Measurements from ENCODE around the genes C1orf174 and HES3.

- PRO-cap: bidirectional peak, plus-strand start at chr1:3900406, minus-strand start at chr1:3900258
These were observed at the start of gene C1orf174 for GRCh38 chr1:3899265-3900554. Gene C1orf174, minus strand, starts transcription at chr1:3900272.

DNA sequence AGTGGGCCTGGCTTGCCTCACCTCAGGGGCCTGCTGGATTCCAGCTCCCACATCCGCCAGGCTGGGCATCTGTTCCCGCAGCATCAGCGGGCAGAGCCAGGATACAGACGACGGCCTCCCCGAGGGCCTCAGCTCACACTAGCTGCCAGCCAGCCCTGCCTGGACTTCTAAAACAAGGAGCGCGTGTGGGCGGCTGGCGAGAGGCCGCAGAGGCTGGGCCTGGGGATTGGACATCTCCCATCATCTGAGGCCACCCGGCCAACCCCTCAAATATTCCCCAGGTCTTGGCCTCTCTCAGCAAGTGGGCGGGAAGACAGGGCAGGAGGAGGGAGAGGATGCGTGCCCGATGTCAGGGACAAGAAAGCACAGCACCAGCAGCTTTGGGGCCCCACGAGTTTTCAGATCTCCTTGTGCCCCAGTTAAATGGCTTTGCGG lies 208.8 kb upstream of the C1orf174 start:
- PRO-cap: no peak

DNA sequence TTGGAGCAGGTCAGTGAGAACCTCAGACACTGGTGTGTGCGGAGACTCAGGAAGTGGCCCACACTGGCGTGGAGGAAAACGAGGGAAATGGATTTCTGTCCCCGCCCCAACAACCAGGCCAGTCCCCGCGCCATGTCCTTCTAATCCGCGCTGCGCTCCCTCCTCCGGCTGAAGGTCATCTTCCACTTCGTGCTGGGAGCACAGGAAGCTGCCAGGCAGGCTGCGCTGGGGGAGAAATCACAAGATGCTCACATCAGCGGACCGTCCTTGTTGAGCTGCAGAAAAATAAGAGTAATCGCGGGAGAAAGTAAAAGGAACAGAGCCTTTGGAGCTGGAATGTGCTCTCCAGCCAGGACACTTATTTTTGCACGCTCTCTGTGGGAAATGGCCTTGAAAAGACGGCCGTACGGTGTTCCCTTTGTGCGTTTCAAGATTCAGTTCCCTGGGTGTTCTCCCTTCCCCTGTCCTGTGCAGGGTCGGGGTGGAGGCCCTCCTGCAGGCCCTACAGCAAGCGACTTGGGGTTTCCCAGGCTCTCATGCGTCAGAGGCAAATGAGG lies 16.3 kb upstream of the AJAP1 start:
- PRO-cap: no peak

DNA sequence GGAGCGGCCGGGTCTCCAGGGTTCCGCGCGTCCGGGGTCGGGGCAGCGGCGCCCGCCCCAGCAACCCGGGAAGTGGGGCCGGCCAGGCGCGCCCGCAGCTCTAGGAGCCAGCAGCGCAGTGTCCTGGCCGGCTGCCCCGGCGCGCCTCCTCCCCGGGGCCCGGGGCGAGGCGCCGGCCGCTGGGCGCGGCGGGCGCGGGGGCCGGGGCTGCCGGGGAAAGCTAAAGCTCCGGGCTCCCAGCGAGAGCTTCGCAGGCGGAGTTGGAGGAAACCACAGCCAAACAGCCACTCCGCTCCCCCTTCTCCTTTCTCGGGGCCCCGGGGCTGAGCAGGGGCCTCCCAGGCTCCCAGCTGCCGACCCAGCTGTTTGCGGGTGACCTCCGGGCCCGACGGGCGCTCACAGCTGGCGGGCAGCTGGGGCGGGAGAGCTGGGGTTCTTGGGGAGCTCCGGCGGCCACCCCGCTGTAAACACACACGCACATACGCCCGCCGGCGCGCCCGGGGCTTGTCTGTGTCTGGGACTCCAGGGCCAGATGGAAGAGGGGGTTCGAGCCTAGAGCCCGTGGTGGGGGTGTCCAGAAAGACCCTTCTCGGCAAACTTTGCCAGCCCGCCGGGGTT lies 1.3 kb downstream of the AJAP1 start:
- PRO-cap: no peak

DNA sequence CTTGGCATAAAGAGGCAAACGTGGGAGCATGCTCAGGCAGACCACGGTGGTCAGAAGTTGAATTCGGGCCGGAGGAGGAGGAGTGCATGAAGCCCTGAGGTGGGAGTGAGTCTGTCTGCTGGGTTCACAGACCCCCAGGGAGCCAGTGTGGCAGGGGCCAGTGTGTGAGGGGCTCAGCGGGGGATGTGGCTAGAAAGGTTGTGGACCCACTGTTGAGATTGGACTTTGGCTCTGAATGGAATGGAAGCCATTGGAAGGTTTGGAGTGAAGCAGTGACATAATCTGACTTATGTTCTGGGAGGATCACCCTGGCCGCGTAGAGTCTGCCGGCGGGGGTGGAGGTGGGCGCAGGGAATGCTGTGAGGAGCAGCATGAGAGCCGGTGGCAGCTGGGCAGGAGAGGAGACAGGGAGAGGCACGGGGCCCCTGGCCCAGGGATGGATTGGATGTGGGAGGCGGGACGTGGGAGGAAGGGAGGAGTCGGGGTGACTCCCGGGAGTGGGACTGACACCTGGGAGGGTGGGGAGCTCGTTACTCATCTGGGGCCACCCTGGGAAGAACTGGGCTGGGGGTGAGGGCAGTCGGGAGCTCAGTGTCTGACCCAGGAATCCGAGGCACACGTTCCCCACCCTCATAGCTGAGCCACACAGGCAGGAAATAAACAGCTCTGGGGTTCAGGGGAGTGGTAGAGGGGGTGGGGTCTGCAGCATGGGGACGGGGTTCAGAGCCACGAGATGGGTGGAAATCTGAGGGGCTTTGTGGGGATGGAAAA lies 10.4 kb upstream of the KCNAB2 start:
- PRO-cap: no peak

DNA sequence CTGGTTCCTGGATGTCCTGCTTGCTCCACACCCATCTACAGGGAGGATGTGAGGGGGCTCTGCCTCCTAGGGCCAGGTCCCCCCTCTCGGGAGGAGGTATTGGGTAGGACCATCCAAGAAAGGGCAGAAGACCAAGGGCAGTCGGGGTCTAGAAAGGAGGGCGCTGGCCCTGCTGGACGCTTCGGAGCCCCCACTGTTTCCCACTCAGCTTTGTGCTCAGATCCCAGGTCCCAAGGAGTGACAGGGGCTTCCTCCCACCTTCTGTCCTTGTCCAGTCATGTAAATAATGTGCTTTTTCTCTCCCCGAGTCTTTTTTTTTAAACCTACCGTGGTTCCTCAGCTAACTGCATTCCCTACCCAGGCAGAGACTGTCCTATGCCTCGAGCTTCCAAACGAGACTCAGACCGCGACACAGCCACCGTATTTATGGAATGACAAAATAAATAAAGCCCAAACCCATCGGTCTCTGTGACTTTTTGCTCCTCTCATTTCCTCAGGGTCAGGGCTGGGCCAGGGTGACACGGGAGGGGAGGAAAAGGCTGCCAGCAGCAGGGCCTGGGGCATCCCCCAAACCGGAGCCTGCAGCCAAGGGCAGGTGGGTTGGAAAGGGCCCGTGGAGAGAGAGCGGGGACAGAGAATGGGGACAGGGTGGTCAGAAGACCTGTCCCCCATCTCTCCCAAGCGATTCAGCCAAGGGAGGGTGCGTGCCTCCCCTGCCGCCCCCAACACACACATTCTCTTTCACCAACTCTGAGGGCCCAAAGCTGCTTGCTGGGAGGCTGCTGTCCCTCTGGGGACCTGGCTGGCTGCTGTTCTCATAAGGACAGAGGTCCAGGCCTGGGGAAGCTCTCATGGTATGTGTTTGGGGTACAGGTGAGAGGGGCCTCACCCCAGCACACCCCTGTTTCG lies 55.3 kb downstream of the KCNAB2 start:
- PRO-cap: no peak

DNA sequence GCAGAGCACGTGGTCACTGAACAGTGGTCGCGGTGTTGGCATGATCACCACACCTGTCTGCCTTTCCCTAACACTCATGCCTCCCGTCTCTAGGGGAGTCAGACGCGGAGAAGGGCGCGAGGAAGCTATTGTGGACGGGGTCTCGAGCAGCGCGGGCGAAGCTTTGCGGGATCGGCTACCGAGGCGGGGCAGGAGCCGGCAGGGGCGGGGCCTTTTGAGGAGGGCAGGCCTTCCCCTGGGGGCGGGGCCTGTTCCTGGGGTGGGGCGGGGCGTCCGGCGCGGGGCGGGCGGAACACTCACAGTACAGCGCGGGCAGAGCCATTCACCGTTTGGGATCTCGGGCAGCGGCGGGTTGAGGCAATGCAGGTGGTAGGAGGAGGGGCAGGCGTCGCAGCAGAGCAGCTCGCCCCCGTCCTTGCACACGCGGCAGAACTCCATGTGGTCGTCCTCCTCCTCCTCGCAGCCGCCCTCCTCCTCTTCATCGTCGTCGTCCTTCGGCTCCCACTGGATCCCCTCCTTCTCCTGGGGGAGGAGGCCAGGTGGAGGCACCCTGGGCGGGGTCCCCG lies 31.5 kb downstream of the CHD5 start:
- PRO-cap: no peak

GRCh38 chr1:6222248-6223166 lies 13.3 kb downstream of the ICMT start:
- PRO-cap: no peak

DNA sequence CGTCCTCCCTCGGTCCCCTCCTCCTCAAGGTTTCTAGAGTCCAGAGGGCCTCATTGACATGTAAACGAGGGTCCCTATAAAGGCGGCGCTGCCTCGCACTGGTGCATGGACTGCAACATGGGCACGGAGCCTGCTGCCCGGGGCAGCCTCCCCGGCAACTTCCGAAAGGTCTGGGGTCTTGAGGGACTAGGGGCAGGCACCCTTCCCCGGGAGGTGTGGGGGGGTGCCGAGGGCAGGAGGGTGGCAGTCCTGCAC lies at the start of gene HES3:
Gene HES3, plus strand, starts transcription at position 106 of the 255 bp plus-strand sequence.
- PRO-cap: no peak

DNA sequence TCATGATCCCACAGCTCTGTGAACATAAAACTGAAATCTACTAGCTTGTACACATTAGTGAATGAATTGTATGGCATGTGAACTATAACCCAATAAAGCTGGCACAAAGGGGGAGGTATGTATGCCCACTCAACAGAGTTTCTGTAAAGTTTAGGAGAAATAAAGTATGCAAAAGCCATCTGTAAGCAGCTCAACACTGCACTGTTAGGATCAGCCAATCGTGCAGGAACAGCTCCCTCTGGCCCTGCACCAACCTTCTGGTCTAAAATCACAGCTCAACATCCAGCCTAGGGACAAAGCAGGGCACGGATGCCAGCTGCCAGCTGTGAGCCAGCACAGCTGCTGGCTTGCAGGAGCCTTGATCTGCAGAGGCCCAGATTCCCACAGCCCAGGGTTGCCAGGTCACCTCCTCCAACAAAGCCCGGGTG lies 8.7 kb downstream of the ACOT7 start:
- PRO-cap: no peak

DNA sequence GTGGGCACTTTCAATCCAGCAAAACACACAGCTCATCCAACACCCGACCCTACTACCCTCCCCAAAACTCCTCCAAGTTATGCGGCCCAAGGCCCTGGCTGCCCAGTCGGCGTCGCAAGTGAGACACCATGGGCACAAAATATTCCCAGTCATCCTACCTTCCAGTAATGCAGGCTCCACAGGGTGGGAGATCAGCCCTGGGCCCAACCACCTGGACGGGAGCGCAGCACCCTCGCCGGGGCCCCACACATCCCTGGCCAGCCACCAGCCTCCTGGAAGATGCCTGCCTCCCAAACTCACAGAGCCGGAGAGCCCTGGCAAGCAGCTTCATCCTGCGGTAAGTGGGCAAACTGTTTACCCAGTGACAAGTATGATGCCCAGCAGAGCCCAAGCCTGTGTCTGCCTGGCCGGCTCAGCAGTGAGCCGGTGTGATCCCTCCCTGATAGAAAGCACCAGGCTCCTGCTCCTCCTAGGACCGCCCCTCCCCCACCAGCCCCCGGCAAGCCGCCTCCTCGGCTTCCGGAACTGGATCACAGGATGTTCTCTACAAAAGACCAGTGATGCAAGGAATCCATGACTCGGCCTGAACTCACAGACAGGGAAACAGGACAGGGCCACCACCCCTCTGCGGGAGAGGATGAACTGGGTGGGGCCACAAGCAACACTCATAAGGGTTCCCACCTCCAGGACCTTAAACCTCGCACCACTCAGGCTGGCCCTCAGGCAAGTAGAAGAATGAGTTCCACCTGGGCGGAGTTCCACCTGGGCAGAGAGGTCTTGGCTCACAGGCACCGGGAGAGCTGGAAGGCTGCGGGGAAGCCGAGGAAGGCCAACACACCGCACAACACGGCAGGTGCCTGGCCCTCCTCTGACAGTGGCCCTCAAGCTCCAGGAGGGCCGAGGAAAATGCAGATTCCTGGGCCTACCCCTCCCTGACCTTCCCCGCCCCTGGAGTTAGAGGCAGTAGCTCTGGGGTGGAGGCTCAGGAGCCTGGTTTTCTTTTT lies 7.9 kb downstream of the ACOT7 start:
- PRO-cap: no peak

GRCh38 chr1:6470307-6471233 lies 4.6 kb upstream of the TNFRSF25 start:
- PRO-cap: no peak

DNA sequence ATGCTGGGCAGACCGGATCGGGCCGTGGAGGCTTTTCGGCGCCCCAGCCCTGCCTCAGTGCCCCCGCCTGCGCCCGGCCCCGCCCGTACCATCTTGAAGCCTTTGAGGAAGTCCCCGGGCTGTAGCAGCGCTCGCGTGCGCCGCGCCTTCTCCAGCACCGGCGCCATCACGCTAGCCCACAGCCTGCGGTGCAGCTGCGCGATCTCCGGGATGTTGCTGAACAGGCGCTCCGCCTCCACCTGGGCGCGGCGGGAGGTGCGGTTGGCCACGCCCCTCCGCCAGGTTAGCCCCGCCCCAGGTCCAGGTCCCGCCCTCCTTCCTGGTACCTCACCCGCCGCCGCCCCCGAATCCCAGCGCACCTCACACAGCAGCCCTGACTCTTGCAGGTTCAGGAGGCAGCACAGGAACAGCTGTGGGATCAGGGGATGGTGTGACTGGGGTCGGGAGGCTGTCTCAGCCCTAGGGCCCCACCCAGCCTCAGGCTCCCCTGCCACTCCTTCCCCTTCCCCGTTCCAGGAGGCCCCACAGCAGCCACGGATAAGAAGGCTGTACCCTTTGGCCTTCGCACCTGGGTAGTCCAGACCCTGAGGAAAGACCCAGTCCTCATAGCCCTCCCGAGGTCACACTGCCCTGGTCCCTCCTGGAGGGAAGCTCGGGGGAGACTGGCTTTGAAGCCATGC lies 5.6 kb upstream of the TNFRSF25 start:
- PRO-cap: no peak

DNA sequence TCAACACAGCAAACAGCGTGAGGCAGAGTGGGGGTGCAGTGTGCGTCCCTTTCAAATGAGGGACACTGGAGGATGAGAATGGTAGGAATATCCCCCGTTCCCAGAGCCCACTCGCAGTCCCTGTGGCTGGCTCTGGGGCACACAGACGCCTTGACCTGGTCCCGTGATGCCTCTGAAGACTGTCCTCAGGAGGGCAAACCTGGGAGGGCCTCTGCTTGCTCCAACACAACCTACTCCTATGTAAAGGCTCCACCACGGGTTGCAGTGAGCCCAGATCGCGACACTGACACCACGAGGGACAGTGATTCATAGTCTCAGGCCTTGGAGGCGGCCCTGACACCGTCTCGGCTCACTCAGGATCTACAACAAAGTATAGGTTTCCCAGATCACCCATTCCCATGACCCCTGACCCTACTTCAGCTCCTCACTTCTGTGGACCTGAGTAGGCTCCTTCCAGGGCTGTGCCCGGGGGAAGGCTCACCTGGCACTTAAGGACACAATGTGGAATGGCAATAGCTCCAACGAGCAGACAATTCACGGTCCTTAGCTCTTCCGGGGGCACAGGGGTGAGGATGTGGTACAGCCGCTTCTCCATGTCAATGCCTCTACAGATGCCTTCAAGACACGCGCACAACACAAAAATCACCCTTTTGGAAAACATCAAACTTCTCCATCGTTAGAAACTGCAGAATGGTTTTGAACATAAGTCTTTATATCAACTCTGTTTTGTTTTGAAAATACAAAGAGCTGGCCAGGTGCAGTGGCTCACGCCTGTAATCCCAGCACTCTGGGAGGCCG lies 27.9 kb downstream of the NOL9 start:
- PRO-cap: no peak

- PRO-cap: no peak
These were observed 10.2 kb downstream of the THAP3 start for GRCh38 chr1:6634739-6635438.

- PRO-cap: unidirectional peak, minus-strand start at chr1:6786562
These were observed 896 bp downstream of the CAMTA1 start for GRCh38 chr1:6785959-6786741.

GRCh38 chr1:6866144-6866526 lies 80.9 kb downstream of the CAMTA1 start:
- PRO-cap: no peak

GRCh38 chr1:6912585-6913013 lies 127.3 kb downstream of the CAMTA1 start:
- PRO-cap: no peak

DNA sequence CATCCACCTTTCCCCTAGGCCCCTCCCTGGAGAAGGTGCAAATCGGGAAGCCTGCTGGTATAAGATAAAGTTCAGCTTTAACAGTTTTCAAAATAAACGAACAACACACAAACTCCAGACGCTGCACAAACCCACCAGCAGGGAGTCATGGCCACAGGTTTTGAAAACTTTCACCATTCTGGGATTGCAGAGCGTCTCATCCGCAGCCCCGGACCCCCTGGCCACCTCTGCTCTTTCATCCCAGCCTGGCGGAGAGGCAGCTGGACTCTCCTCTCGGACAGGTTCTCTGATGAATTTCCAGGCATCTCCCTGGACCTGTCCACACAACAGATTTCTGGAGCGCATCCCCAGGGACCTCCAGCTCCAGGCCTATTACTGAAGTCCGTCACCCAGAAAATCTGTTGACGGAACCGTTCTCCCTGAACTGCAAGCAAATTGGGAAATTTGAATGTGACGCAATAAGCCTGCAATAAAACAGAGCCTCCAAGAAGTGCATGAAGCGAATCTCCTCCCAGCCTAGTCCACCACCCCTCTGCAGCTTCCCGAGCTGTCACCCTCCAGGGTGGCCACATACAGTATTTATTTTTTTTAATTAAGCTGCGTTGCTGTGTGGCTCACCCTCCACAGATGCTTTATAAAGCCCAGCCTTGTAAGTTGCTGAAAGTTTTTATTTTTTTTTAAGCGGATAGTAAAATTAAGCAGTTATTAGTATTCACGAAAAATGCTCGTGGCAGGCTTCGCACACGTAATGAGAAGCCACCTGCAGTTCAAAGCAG lies 173.1 kb downstream of the CAMTA1 start:
- PRO-cap: no peak

DNA sequence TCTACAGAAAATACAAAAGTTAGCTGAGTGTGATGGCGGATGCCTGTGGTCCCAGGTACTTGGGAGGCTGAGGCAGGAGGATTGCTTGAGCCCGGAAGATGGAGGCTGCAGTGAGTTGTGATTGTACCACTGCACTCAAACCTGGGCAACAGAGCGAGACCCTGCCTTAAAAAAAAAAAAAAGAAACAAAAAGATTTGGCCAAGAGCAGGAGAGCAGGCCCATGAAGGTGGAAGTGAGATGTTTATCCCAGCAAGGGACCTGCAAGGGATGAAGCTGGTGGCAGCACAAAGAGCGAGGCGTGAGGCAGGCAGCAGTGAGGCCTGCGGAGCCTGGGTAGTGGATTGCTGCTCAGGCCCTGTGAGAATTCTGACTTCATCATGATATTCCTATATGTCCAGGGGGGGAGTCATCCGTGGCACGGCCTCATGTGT lies 240.7 kb downstream of the CAMTA1 start:
- PRO-cap: unidirectional peak, minus-strand start at position 299 of the sequence

Measured in tibial artery (tissue), 1 donor.